Foreskin keratinocyte (primary cell): ENCODE data around the gene GPR3.

DNA sequence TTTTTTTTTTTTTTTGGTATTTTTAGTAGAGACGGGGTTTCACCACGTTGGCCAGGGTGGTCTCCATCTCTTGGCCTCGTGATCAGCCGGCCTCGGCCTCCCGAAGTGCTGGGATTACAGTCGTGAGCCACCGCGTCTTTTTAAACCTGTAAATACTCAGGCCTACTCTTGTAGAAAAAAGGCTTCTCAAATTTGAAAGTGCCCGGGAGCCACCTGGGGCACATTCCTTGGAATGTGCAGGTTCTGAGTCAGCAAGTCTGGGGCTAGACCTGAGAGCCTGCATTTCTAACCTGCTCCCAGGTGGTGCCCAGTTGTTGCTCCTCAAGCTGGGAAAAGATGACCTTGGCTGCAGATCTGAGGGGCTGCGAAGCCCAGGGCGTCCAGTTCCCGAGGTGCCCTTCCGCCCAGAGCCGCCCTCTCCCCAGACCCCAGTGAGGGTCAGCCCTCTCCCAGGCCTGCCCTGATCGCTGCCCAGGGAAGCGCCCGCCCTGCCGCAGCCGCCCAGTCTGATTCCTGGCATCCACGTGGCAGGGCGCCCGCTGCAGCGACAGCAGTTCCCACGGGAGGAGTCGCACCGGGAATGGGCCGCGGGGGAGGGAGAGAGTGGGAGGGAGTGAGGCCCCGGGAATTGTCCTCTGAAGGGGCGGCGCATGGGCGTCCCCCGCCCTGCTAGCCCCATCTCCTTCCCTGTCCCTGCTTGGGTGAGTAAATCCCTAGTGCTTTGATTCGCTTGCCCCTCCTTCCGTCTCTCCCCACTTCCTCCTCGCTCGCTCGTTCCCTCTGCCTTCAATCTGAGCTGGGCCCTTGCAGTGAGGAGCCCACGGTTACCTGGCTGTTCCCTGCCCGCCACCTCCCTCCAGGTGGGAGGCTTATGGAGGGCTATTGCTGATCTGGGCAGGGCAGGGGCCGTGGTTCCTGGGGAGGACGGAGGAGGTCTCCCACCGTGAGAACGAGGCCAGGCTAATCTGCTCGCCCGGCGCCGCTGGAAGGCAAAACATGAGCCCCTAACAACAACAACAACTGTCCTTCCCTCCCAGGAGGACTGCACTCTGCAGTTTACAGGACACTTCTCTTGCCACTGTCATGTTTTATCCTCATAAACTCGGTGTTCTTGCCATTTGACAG lies 18.8 kb upstream of the TENT5B start:
- RAMPAGE, total RNA, result no peak

DNA sequence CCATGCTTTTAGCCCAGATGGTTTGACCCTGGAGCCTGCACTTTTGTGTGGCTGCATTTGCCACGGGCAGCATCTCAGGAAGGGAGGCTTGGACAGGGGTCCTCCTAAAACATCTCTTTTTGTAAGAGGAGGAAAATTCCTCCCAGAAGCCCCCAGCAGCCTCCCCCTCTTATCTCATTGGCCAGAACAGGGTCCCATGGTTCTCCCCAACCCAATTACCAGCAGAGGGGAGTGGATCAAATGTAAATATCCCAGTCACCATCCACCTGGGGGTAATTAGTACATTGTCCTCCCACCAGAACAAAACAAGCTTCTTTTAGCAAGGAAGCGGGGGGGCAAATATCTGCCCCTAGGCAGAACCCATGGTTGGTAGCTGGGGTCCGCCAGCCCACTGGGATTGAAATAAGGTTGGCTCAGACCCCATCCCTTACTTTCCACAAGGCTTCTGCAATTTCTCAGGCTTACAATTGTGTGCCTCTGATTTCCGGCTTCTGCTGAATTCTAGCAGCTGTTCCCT lies 44.8 kb upstream of the TENT5B start:
- RAMPAGE, total RNA, result no peak

DNA sequence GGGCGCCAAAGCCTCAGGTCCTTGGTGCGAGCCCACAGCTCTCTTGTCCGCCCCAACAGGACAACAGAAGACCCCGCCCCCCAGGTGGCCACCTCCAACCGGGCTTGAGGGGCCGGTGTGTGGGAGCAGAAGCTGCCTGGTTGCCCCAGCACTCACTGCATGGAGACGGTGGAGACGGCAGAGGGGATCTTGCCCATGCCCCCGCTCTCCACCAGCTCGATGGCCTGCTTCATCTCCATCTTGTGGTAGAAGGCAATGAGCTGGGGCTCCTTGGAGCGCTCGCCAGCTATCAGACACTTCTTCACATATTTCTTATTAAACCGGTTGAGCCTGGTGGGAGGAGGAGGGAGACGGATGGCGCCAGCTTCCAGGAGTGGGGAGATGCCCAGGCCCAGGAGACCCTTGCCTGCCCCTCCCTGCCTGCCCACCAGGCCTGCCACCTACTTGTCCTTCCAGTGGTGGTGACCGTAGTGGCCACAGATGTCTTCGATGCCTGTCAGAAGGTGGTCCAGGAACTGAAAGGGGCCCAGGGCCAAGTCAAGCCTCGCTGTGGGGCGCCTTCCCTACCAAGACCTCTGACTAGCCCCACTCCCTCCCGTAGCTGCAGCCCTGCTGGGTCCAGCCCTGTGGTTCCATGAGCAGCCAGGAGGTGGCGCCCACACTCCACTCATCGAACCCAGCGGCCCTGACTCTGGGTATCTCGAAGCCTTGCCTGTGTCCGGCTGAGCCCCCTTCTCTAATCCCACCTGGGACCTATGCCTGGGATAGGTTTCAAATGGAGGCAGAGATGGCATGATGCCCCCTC lies 52.5 kb downstream of the SLC9A1 start:
- RAMPAGE, total RNA, result no peak

GRCh38 chr1:27124949-27125576 lies 29.9 kb downstream of the SLC9A1 start:
- RAMPAGE, total RNA, result no peak

- RAMPAGE, total RNA, result no peak
Observed at GRCh38 chr1:27335497-27336210, 6.2 kb upstream of the SYTL1 start.

DNA sequence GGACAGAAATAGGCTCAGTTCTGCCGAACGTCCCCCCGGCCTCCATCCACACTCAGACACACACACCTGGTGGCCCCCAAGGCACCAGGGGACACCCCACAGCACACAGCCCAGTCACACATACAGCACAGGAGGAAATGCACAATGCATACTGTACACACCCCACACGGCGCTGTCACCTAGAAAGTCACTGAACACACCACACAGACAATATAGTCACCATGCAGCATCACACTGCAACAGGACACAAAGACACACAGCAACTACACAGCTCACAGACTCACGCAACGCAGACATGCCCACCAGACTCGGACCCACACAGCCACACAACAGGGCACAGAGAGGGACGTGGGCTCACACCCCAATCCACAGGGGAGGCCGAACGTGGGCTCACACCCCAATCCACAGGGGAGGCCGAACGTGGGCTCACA lies 664 bp downstream of the SYTL1 start:
- RAMPAGE, total RNA, result no peak

DNA sequence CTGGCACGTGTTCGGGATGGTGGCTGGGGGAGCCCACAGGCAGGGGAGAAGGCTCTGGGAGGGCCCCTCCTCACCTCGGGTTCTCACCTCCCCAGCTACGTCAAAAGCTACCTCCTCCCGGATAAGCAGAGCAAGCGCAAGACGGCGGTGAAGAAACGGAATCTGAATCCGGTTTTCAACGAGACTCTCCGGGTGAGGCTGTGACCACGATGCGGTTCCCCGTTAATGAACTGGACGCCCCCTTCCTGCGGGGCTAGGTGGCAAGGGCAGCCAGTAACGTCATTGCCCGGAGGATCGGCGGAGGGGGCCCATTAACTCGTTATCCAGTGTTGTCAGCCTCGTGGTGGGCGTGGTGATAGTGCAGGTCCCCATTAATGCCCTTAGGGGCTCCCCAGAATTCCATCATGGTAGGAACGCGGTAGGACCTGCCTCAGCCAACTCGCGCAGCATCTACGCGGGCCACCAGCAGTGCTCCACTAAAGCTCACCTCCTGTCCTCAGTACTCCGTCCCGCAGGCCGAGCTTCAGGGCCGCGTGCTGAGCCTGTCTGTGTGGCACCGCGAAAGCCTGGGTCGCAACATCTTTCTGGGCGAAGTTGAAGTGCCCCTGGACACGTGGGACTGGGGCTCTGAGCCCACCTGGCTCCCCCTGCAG lies 8.6 kb downstream of the SYTL1 start:
- RAMPAGE, total RNA, result no peak

DNA sequence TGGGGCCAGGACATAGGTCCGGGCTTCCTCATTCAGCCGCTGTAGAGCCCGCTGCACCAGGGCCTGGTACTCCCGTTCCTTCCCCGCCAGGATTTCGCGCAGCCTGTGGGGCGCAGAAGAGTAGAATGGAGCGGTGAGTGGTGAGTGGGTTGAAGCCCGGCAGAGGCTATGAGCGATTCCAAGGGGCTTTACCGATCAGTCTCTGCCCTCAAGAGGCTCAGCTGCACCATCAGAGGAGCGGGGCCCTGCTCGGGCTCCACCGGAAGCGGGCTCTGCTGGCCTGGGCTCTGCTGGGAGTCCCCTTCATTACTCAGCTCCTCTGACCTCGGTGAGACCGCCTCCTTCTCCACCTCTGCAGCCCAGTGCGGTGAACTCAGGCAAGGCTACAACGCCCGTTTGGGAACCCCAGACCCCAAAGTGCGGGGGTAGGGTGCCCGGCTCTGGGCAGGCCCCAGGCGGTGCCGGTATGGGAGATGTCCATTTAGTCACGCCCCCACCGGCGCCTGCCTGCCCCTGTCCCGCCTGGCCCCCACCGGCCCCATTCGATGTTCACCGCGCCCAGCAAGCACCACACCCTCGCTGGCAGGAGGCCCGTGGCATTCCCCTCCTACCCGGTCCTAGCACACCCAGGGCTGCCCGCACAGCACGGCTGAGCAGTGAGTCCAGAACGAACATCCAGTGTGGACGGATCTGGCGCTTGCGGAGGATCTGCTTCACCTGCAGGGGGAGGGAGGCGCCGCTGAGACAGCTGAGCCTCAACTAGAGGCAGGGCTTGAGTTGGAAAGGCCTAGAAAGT lies 10.2 kb downstream of the MAP3K6 start:
- RAMPAGE, total RNA, result no peak

DNA sequence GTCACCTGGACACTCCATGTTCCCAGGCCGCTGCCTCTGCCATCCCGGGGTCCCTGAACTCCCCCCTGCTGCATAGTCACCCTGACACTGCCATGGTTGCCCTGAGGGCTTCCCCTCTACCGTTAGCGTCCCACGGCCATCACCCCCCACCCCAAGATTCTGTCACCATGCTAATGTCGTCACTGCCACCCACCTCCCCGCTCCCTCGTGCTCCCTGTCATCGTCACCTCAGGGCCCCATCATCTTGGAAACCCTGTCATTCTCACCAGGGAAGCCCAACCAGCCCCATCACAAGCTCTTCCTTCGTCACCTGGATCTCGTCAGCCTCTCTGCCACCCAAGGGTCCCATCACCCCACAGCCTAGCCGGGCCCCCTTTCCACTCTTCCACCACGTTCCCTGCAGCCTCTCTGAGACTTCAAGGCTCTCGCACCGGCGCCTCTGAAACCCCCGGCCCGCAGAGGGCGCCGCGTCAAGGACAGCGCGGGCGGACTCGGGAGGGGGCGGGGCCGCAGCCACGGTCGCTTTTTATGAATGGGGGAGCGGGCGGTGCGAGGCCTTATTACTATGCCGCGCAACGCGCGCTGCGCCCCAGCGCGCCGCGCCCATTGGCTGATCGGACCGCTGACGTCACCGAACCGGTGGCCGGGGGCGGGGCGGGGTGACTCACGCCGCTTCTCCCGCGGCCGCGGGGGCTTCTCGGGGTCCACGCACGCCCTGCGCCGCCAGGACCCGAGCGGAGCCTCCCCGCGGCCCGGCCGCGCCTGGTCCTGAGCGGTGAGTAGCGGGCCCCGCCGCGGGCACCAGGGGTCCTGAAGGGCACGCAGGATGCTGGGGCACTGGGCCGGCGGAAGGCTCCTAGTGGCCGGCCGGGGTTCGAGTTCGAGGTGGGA lies at the start of gene GPR3:
Gene GPR3, plus strand, starts transcription at position 660 of the 891 bp plus-strand sequence.
- RAMPAGE, total RNA, result no peak

GRCh38 chr1:27455377-27456006 lies 34.5 kb downstream of the WASF2 start:
- RAMPAGE, total RNA, result no peak

GRCh38 chr1:27612233-27613015 lies 8.5 kb upstream of the AHDC1 start:
- RAMPAGE, total RNA, result no peak

DNA sequence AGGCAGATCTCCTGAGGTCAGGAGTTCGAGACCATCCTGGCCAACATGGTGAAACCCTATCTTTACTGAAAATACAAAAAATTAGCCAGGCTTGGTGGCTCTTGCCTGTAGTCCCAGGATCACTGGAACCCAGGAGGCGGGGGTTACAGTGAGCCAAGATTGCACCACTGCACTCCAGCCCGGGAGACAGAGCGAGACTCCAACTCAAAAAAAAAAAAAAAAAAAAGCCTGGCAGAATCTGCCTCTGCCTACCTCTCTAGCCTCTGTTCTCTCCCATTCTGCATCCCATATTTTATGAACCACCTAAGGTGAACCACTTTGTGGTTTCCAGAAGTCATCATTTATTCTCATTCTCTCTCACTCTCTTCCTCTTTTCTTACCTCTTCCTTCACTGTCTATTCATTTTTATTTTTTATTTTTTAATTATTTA lies 12.9 kb downstream of the FGR start:
- RAMPAGE, total RNA, result no peak

DNA sequence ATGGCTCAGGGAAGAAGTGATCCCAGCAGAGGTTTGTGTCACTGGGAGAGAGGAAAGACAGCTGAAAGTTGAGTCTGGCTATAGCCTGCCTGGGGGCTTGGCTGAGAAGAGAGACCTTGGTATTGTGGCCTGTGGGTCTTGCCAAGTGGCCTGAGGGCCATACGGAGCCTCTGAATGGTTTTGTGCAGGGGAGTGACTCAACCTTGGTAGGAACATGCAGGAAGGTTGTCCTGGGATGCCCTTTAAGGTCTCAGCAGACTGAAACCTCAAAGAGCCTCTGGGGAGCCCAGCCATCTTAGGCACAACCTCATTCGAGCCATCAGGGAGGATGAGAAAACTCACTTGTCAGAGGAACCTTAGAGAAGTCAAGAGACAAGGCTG lies 13.1 kb downstream of the IFI6 start:
- RAMPAGE, total RNA, result no peak

DNA sequence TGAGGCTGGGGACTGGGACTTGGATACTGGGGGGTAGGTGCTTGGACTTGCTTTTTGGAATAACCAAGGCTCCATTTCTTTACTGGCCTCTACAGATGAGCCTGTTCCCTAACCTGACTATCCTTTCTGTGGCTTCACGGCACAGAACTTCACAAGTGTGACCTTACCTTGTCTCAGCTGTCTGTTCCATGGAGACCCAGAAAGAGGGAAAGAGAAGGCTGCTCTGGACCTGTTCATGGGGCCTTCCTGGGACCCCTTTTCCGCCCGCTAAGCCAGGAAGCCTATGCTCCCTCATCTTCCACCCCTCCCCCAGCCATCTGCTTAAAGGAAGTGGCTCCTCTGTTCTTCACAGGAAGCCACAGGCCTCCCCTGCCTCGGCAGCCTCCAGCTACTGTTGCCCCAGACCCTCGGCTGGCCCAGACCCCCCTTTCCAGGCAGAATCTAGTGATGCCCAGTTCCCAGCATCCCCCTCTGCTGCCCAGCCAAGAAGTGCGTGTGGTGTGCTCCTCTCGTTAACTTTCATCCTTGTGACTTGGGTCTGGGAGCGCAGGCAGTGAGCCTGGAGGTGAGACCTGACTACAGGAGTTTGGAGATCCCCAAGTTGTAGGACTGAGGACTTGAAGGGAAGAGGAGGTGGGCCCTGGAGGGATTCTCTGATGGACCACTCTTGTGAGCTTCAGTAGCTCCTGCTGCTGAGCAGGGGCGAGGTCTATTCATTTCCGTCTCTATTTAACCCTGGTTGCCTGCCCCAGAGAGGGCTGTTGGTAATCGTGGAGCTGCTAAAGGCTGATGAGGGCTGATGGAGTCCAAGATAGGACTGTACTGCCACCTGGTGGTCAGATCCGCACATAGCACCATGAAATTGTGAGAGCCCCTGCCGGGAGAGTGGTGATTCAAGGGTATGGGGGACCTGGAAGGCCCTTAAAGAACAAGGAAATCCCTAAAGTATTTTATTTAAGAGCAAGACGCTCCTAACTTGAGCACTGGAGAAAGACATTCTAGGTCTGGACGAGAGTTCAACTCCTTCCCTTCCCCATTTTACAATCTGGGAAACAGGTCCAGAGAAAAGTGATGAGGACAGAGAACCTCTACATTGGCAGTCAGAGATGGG lies 9.1 kb downstream of the IFI6 start:
- RAMPAGE, total RNA, result no peak

DNA sequence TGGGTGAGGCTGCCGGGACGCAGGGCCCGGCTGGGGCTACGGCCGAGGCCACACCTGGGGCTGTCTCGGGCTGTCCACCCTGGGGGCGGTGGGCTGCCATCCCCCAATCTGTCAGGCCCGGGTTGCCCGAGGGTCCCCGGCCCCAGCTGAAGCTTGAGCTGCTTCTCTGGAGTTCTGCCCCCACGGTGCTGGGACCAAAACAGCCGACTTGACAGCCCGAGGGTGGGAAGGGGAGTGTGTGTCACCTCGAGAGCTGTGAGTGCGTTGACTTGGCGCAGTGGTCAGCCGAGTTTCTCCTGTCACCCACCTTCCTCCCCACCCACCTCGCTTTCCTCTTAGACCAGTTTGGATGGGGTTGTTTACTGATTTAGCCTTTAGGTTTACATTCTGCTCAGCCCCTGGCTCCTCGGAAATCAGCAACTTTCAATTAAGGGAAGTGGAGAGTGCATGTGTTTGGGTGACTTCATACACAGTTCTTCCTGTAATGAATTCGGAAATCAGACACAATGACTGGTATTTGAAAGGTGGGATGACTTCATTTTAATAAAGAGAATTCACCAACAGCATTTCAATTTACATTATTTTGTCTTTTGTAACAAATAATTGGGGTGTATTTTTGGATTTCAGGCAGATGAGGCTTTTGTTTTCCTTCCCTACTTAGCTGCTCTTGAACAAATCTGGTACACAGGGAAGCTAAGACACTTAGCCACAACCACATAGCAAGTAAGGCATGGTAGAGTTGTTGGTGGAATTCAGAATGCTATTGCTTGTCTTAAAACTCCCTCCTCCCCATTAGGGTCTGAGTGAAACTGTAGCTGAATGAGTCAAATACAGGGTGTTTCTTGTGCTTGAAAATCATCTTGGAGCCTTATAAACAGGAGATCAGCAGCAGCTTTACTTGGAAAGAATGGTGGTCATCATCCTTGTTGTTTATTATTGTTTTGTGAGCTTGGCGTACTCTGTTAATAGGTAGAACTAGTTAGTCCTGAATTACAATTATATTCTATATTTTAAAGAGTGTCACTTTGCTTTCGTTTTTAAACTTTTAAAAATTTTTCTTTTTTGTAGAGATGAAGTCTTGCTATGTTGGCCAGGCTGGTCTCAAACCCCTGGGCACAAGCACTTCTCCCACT lies 823 bp downstream of the STX12 start:
- RAMPAGE, total RNA, result no peak

DNA sequence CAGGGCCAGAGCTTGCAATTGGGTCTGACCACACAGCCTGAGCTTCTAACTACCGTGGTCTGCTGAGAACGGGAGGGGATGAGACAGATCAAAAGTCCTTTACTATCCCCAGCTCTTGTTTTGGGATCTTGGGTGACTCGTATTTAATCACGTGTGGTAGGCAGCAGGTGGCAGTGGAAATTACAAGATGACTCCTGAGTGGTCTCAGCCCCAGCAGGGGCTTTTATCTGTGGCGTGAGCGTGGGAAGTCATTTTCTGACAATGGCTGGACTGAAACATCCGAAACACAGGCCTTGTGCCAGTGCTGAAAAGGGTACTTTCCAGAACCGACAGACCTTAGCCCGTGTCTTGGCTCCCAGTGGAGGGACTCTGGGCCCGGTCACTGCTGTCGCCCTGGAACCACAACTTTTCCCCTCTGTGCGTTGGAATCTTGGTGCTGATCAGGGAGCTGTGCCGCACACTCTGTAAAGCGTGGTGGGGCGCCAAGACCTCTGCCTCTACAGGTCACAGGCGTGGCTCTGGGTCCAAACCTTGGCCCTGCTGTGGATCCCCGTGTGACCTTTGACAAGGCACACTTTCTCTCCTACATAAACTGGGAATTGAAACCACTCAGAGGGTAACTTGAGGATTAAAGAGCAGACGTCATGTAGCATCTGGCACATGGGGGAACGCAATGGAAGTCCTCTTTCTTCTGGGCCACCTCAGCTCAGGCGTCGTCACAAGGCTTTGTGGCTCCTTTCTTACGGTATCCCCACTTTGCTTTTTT lies 12.1 kb downstream of the THEMIS2 start:
- RAMPAGE, total RNA, result no peak

DNA sequence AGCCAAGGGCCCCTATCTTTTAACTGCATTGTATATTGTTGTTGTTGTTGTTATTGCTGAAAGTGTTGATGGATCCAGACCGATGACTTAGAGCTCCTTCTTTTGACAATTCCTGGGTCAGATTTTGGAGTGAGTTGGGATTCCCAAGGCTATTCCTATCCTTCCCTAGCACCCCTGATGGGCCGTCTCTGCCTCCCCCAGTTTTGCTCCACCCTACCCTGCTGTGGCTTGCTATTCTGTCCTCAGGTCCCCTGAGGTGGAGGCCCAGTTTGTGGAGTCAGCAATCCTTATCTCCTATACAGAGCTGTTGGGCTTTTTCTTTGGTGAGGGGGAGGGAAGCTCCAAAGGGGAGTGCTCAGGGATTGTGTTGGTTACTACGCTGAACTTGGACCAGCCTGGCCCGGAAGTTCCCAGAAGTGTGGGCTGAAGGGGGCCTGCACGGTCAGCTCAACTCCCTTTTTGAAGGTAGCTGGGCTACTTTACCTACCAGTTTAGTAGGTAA lies 7.6 kb downstream of the SESN2 start:
- RAMPAGE, total RNA, result no peak

DNA sequence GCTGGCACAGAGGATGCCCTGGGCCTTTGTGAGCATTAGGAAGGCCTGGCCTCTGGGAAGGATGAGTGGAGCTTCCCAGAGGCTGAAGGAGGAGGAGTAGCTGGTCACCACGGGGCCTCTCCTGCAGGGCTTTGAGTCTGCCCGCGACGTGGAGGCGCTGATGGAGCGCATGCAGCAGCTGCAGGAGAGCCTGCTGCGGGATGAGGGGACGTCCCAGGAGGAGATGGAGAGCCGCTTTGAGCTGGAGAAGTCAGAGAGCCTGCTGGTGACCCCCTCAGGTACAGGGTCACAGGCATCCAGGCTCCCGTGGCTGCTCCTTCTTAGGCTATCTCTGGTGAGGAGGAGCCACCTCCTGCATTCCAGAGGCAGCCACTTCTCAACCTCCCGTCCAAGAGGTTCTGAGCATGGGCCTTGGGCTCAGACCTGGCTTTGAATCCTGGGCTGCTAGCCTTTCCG lies 13.9 kb downstream of the SESN2 start:
- RAMPAGE, total RNA, result no peak

- RAMPAGE, total RNA, result no peak
Observed at GRCh38 chr1:28335297-28335873, 6.5 kb downstream of the MED18 start.

DNA sequence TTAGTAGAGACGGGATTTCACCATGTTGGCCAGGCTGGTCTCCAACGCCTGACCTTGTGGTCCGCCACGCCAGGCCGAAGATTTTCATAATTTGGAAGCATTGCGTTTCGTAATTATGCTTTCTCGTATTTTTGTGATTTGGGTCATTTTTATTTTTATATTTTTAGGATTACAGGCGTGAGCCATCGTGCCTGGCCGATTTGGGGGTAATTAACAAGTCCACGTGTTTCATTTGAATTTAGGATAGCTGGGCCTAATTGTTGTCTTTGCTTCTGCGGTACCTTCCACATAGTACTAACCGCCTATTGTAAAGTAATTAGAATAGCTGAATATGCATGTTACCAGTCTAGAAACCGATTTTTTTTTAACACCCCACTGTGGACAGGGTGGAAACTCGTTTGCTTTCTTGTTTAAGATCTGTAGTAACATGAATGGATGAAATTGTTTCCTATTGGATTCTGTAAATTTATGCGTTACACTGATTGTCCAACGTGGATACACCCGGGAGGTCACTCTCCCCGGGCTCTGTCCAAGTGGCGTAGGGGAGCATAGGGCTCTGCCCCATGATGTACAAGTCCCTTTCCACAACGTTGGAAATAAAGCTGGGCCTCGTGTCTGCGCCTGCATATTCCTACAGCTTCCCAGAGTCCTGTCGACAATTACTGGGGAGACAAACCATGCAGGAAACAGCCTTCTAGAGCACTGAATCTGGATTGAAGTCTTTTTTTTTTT lies 1.2 kb downstream of the RCC1 start:
- RAMPAGE, total RNA, result no peak